A549 (cell line): Measurements from ENCODE around the gene MON2.

DNA sequence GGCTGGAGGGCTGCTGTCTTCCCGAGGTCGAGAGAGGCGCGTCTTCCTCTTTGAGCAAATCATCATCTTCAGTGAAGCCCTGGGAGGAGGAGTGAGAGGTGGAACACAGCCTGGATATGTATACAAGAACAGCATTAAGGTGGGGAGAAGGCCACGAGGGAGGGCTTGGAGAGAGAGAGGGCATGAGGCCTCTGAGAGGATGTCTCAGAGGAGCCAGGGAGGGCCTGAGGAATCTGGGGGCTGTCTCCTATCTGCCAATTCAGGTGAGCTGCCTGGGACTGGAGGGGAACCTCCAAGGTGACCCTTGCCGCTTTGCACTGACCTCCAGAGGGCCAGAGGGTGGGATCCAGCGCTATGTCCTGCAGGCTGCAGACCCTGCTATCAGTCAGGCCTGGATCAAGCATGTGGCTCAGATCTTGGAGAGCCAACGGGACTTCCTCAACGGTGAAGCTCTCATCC lies 4.4 kb downstream of the ARHGEF25 start:
- PRO-cap: no peak
CAGE:
- cytosol, long polyA plus RNA: no peak
- long polyA plus RNA: no peak
- nucleus, long polyA plus RNA: no peak

DNA sequence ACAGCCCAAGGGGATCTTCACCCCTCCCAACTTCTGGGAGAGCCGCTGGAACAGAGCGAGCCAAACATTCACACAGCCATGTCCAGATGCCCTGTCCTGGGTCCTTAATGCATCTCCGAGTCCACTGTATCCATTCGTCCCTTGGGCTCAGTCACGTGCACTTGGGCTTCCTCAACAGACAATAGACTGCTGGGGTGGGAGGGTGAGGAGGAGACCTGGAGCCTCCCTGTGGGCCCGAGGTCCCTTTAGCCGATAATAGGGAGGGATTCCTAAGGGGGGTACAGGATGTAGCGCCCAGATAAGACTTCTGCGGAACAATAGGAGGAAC lies 6.7 kb downstream of the ARHGEF25 start:
- PRO-cap: no peak
CAGE:
- cytosol, long polyA plus RNA: no peak
- long polyA plus RNA: no peak
- nucleus, long polyA plus RNA: no peak

- PRO-cap: no peak
CAGE:
- cytosol, long polyA plus RNA: no peak
- long polyA plus RNA: no peak
- nucleus, long polyA plus RNA: no peak
These were observed 18.2 kb downstream of the AGAP2 start for GRCh38 chr12:57720334-57720744.

GRCh38 chr12:57816027-57816597 lies 2.4 kb downstream of the AVIL start:
- PRO-cap: no peak
CAGE:
- cytosol, long polyA plus RNA: no peak
- long polyA plus RNA: no peak
- nucleus, long polyA plus RNA: no peak

GRCh38 chr12:57889369-57890164 lies 43.0 kb upstream of the CTDSP2 start:
- PRO-cap: no peak
CAGE:
- cytosol, long polyA plus RNA: no peak
- long polyA plus RNA: no peak
- nucleus, long polyA plus RNA: no peak

DNA sequence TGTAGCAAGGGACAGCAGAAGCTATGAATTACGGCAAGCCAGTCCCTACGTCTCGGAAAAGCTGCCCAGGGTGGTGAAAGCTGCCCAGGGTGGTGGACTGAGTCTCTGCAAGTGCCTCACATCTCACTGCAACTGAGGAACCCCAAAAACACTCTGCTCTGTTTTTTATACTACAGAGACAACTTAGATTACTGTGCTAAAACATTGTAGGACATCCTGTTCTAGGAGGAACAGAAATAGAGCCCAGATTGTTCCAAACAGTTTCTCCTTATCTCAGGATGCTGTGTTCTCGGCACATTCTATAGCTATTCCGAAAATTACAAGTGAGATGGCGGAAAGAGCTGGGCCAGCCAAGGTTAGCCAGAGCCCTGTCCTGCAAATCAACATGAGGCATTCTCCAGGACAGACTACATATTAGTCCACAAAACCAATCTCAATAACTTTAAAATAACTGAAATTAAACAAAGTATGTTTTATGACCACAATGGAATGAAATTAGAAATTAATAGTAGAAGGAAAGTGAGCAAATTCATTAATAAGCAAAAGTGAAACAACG lies 138.7 kb downstream of the LRIG3 start:
- PRO-cap: no peak
CAGE:
- cytosol, long polyA plus RNA: no peak
- long polyA plus RNA: no peak
- nucleus, long polyA plus RNA: no peak

GRCh38 chr12:58887956-58888627 lies 32.2 kb downstream of the LRIG3 start:
- PRO-cap: no peak
CAGE:
- cytosol, long polyA plus RNA: no peak
- long polyA plus RNA: no peak
- nucleus, long polyA plus RNA: no peak

GRCh38 chr12:58899771-58900323 lies 20.5 kb downstream of the LRIG3 start:
- PRO-cap: no peak
CAGE:
- cytosol, long polyA plus RNA: no peak
- long polyA plus RNA: no peak
- nucleus, long polyA plus RNA: no peak

DNA sequence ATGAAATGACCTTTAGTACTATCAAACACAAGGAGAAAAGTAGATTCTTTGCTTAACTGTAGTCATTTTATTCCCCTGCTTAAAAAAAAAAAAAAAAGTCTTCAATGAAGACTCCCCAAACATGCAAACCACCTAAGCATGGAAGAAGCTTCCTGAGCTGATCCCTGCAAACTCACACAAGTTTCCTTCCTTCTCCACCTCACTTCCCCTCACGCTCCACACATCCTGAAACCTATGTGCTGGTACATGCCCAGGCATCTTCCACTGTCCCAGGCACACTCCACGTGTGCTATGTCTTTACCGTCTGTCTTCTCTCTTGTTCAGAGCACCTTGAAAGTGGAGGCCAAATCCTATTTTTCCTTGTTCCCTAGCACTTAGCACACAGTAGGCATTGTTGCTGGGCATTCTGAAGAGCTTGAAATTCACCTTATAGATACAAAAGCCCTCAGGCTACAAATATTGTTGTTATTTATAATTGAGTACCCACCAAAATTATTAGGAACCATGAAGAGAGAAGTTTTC lies 13.4 kb downstream of the LRIG3 start:
- PRO-cap: no peak
CAGE:
- cytosol, long polyA plus RNA: no peak
- long polyA plus RNA: no peak
- nucleus, long polyA plus RNA: no peak

DNA sequence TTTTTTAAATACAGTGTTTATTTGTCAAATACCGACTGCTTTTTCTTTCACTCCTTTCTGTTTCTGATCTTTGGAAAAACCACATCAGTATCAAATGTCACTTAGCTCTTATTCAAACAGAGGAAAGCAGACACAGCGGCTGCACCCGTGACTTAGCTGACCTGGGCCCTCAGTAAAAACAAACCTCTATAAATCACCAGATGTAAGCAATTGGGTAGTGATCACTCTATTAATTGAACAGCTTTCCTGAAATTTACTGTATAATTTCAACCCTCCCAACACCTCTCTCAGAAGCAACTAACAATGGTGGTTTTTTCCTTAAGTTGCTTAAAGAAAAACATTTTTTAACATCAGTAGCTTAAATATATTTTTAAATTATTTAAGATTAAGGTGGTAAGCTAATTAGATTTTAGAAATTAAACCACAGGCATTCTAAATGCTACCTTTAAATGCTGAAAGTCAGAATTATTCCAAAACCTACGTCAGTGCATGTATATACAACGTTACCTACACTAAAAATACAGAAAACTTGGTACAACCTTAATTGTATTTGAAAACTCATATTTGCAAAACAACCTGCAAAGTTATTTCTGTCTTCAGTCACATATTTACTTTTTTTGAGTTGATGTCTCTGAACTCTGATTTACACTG lies 7.3 kb downstream of the LRIG3 start:
- PRO-cap: no peak
CAGE:
- cytosol, long polyA plus RNA: no peak
- long polyA plus RNA: no peak
- nucleus, long polyA plus RNA: no peak

DNA sequence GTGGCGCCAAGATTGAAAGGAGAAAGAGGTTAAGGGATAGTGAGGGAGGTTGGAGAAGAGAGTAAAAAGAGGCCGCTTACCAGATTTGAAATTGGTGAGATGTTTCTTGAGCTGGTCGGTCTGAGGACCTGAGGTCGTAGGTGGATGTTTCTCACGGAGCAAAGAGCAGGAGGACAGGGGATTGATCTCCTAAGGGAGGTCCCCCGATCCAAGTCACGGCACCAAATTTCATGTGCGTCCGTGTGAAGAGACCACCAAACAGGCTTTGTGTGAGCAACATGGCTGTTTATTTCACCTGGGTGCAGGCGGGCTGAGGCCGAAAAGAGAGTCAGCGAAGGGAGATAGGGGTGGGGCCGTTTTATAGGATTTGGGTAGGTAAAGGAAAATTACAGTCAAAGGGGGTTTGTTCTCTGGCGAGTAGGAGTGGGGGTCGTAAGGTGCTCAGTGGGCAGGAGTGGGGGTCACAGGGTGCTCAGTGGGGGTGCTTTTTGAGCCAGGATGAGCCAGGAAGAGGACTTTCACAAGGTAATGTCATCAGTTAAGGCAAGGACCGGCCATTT lies 267.5 kb upstream of the SLC16A7 start:
- PRO-cap: no peak
CAGE:
- cytosol, long polyA plus RNA: no peak
- long polyA plus RNA: no peak
- nucleus, long polyA plus RNA: no peak

GRCh38 chr12:59486915-59487147 lies 109.0 kb upstream of the SLC16A7 start:
- PRO-cap: no peak
CAGE:
- cytosol, long polyA plus RNA: no peak
- long polyA plus RNA: no peak
- nucleus, long polyA plus RNA: no peak

DNA sequence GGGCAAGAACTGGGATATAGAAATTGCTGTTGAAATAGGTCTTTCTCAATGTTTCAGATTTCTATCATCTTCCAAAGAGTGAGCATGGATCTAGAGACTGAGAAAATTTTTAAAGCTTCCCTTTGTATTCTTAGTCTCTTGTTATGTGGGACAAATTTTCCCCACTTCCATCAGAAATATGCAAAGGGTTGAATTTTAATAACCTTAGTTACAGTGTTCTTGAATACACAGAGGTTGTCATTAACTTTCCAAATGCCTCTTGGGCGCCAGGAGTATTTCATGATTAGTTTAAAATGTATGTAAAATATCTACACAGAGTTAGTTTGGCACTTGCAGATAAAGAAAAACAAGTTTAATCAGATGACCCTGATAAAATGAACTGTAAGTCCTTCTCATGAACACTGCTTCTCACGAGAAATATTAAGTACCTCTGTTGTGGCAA lies 121.3 kb downstream of the SLC16A7 start:
- PRO-cap: no peak
CAGE:
- cytosol, long polyA plus RNA: no peak
- long polyA plus RNA: no peak
- nucleus, long polyA plus RNA: no peak

DNA sequence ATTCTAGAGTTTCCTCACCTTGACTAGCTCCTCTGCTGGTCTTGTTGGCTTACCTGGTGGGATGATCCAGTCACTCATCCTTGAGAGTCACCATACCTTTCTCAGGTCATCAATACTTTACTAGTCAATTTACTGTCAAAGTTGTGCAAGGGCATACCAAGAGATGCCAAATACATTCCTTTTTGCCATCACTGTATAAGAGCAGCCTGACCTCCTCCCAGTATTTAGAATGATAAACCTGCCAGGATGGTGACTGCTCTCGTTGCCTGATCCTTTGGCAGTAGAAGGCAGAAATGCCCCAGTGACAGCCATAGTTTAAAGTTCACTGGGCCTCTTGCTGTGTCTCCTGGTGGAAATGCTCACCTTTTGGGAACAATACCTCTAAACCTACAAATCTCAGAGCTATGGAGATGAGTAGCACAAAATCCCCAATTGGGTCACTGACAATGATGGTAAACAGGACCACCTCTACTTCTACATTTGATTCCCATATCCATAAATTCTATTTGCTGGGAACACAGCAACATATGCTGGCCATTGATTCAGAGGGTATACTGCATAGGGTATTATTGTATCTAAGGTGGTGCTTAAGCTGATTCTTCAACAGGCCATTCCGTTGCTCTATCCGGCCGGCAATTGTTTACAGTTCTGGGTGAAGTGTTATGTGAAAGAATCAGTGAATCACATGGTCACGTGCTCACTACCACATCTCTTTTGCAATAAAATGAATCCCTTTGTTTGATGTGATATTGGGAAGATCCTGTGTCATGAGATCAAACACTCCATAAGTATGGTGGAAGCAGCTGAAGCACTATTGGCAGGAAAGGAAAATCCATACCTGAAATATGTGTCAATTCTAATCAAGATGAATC lies 7.9 kb upstream of the USP15 start:
- PRO-cap: no peak
CAGE:
- cytosol, long polyA plus RNA: no peak
- long polyA plus RNA: no peak
- nucleus, long polyA plus RNA: no peak

- PRO-cap: bidirectional peak, plus-strand start at chr12:62466854, minus-strand start at chr12:62466705
CAGE:
- cytosol, long polyA plus RNA: no peak
- long polyA plus RNA: start-site peak on the plus strand at chr12:62466813-62466841, 304 and 210 reads in 2 replicates
- nucleus, long polyA plus RNA: start-site peak on the plus strand at chr12:62466808-62466826, 60 and 293 reads in 2 replicates
These were observed at the start of gene MON2 for GRCh38 chr12:62466435-62467755. Gene MON2, plus strand, starts transcription at chr12:62466826.

DNA sequence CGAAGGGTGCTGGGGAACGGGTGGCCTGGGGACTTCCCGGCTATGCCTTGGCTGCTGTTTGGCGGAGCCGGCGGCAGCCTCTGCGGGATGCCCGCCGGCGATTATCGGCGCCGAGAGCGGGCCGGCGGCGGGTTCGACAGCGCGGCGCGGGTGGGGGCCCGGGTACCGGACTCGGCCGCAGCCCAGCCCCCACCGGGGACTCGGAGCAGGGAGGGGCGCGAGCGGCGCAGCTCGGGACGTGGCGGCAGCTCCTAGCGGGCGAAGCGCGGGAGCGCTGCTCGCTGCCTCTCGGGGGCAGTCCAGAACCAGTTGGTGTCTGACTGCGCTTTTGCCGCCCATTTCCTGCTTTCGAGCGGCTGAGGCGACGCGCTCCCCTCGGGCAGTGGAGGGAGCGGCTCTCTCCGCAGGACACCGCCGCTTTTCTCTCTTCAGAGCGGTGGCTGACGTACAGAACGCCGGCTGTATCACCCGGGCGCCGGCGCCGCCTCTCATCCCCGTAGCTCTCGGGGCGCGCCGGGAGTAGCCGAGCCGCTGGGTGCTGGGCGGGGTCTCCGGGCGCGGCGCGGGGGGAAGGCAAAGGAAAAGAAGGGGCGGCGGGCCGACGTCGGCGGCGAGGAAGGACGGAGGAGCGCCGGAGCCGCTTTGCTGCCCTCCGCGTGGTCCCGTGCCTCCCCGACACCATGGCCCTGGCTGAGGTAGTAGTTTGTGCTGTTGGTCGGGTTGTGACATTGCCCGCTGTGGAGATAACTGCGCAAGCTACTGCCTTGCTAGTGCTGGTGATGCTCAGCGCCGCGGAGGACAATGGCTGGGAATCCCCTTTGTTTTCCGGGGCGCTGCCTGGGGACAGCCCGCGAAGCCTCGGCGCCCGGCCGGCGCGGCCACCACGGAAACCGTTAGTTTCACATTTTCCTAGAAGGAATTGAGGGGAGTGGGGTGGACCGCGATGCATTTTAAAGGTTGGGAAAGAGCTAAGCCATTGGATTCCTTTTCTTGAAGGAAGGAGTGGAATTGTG lies 136.7 kb downstream of the MON2 start:
- PRO-cap: bidirectional peak, plus-strand start at position 339 of the sequence, minus-strand start at position 164 of the sequence
CAGE:
- cytosol, long polyA plus RNA: no peak
- long polyA plus RNA: no peak
- nucleus, long polyA plus RNA: no peak

DNA sequence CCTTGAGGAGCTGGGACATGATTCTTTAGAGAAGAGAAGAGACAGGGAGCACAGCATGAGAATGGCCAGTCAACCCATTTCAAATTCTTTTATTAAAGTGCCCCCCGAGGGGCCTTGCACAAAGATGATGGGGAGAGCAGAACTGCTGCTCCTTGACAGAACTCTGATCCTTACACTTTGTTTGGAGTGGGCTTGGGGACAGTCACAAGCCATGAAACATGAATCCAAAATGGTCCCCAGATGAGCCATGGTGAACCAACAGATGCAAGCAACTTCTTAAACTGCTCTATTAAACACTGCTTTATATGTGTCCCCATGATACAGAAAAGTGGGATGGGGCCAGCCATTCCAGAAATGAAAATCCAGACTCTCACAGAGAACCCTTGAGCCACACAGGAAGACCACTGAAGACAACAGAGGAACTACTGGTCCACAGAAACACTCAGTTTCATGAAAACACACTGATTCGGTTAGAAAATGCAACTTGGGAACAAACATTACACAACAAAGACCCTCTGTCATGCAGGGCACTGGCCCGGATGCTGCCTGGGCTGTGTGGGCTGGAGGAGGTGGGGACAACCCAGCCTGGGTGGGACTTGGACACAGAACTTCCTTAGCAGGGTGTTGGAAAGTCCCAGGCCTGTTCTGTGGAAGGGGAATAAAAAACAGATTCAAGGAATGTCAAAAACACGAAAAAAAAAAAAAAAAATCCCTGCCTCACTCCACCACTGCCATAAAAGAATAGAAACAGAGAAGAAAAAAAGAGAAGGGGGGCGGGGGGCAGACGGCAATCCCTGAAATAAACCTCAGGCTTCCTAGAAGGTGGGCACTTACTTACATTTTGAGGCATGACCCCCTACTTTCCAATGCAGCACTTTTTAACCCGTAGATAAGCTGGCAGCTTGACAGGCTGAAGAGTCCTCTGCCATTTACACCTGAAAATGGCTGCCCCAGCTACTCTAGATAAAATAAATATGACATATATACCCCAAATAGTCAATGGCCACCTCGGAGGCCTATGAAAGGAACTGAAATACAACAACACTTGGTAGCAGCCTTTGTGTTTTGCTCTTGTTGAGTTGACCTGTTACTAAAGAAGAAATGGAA lies 180.9 kb downstream of the MON2 start:
- PRO-cap: no peak
CAGE:
- cytosol, long polyA plus RNA: no peak
- long polyA plus RNA: no peak
- nucleus, long polyA plus RNA: no peak

- PRO-cap: no peak
CAGE:
- cytosol, long polyA plus RNA: no peak
- long polyA plus RNA: no peak
- nucleus, long polyA plus RNA: no peak
These were observed 631 bp downstream of the PPM1H start for GRCh38 chr12:62934223-62934814.

GRCh38 chr12:63844949-63845259 lies 404 bp downstream of the SRGAP1 start:
- PRO-cap: no peak
CAGE:
- cytosol, long polyA plus RNA: no peak
- long polyA plus RNA: no peak
- nucleus, long polyA plus RNA: no peak

- PRO-cap: no peak
CAGE:
- cytosol, long polyA plus RNA: no peak
- long polyA plus RNA: no peak
- nucleus, long polyA plus RNA: no peak
These were observed 29.1 kb downstream of the SRGAP1 start for GRCh38 chr12:63873546-63874086.